IMR-90 (cell line): ENCODE results near the gene ZNF281.

DNA sequence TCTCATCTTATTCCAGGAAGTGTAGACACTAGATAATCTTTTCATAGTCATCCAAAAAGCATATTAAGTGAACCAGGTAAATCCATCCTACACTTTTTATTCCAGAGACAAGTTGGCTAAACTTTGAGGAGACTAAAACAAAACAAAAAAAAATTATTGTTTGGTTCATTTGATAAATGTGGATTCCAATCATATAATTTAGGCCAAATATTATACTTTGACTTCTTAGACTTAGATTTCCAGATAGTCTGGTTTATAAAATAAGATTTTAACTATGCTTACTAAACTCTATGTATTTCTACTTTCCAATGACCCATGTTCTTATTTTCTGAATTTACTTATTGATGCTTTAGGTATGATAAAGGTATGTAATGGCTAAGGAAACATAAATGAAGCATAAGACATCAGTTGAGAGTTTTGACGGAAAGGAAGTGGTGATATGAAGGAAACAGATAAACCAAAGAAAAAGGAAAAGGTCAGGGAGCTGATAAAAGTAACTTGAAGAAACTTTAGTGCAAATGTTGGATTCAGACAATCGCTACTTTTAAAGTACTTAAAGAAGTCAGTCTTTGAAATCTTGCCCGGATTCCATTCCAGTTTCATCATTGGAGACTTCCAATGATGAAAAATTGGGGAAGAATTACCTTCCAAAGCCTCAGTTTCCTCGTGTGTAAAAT is 10.3 kb downstream of the PTPRC start:
- RRBS, result no CpG with 5 or more reads among the region's 4 CpGs
CAGE:
- cytosol, long polyA plus RNA, result no peak
- long polyA plus RNA, result no peak
- nucleus, long polyA plus RNA, result no peak

GRCh38 chr1:198920060-198920572 is 281.3 kb downstream of the PTPRC start:
- RRBS, result no CpG with 5 or more reads among the region's 2 CpGs
CAGE:
- cytosol, long polyA plus RNA, result no peak
- long polyA plus RNA, result no peak
- nucleus, long polyA plus RNA, result no peak

- RRBS, result no CpG with 5 or more reads among the region's 7 CpGs
CAGE:
- cytosol, long polyA plus RNA, result no peak
- long polyA plus RNA, result no peak
- nucleus, long polyA plus RNA, result no peak
Observed at GRCh38 chr1:198934510-198935138, 295.8 kb downstream of the PTPRC start.

DNA sequence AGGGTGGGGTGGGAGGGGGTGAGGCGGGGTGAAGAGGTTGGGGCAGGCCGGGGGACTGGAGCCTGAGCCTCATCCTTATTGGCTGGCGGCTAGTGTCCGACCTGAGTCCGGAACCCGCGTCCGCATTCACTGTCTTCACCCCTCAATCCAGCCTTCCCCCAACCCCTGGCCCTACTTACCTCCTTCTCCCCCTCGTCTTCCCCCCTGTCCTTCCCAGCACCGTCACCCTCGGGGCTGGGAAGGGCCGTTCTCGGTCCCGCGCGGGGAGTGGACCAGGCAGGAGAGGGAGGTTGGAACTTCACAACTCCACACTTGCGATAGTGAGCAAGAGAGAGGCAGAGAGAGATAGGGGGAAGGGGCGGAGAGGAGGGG is 11.3 kb downstream of the NR5A2 start:
- RRBS, result 10% methylated on average over 5 of the region's 18 CpGs
CAGE:
- cytosol, long polyA plus RNA, result no peak
- long polyA plus RNA, result no peak
- nucleus, long polyA plus RNA, result no peak

DNA sequence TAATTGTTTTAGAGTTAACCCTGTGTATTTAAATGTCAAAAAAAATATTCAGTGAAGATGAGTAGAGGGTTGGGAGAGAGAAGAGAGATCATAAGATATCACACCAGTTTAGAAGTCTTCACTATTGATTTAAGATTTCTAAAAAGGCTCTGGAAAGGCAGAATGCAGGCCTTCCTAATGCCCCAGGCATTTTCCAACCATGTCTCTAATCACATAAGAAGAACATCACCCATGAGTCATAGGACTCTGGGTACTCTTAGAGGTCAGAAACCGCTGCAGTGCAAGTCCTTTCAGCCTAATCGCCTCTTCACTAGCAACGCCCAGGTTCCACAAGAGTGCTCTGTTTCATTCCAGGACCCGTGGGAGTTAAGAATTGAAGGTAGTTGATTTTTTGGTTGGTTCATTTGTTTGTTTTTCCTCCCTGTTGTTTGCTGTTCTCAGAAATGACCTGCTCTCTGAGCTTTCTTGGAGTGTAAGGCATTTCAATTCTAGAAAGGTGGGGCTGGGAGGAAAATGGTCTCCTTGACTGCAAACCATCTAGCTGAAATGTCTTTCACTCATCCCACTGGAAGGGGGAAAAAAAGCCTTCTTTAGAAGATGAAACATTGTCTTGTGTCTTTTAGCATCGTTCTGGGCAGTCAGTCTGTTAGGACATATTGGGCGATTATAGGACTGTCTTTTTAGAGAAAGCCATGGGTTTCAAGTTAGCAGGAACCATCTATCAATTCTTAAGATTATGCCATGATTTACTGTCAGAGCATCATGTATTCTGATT is 123.3 kb downstream of the NR5A2 start:
- RRBS, result no CpG with 5 or more reads among the region's 6 CpGs
CAGE:
- cytosol, long polyA plus RNA, result no peak
- long polyA plus RNA, result no peak
- nucleus, long polyA plus RNA, result no peak

- RRBS, result no CpG with 5 or more reads among the region's 7 CpGs
CAGE:
- cytosol, long polyA plus RNA, result no peak
- long polyA plus RNA, result no peak
- nucleus, long polyA plus RNA, result no peak
Observed at GRCh38 chr1:200368176-200368656, 41.6 kb downstream of the ZNF281 start.

DNA sequence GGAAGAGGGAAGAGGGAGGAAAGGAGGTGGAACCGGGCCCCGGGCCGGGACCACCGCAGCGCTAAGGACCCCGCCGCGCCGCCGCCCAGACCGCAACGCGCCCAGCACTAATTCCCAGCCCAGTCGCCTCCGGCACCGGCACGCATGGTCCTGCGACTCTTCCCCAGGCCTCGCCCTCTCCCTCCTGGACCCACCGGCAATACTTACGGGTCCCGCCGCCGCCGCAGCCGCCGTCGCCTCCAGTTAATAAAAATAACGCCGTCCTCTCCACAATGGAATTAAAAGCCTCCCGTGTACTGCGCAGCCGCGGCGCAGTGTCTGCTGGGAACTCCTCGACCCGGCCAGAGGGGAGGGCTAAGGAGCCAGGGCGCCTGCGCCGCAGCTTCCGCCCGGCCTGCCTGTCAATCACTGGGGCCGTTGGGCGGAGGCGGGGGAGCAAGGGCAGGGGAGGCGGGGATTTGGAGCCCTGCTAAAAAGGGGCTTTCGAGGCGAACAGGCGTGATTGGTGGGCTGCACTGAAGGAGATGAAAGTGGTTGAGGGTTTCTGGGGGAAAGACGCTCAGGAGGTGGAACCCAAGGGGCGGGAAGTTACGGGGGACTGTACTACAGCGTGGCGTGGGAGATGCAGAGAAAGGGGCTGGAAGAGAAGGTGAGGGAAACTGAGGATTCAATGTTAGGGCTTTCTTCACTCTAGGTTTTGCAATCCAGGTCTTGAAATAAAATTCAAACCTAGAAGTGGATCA is at the start of gene ZNF281:
ZNF281 (minus strand) TSS at position 298 of the 743 bp plus-strand sequence.
- RRBS, result under 1% methylated on average over 22 of the region's 54 CpGs
CAGE:
- cytosol, long polyA plus RNA, result no peak
- long polyA plus RNA, result no peak
- nucleus, long polyA plus RNA, result no peak

DNA sequence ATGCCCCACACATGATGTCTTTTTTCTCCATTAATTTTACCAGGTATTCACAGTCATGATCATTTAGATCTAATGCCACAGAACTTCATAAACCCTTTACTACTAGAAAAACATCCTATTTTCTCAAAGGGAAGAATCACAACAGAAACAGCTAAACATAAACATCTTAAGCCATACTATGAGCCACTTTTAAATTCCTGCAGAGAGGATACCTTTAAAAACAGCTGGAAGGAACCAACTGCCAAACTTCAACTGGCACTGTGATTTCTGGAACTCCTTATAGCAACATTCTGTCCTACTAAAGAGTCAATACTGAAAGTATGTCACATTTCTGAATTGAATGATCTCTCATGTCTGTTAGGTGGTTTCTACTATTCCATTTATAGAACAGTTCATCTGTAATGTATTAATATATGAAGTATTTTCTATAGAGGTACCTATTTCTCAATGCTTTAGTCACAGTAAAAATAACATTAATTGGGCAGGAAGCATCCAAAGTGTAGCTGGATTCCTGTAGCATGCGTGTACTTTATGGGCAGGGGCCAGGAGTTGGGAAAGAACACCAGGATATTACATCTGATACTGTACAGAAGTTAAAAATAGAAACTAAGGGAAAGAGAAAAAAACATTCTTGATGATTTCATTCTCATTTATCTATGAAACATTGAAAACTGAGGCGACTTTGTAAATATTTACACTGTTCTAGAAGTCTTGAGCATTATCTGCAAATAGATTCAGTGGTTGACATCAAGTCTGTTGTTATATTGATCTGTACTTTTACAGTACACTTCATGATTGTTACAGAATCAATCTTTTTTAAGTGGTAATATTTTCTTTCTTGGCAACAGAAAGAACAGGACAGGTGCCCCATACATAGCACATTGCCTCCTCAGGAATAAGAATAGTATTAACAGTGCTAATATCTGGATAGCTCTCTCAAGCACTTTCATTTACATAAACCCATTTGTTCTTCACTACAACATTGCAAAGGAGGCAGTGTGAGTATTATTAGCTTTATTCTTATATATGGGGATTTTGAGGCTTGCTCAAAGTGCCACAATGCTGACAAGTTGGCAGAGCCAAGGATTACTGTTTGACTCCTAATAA is 6.1 kb upstream of the ZNF281 start:
- RRBS, result no CpG with 5 or more reads among the region's 2 CpGs
CAGE:
- cytosol, long polyA plus RNA, result no peak
- long polyA plus RNA, result no peak
- nucleus, long polyA plus RNA, result no peak

DNA sequence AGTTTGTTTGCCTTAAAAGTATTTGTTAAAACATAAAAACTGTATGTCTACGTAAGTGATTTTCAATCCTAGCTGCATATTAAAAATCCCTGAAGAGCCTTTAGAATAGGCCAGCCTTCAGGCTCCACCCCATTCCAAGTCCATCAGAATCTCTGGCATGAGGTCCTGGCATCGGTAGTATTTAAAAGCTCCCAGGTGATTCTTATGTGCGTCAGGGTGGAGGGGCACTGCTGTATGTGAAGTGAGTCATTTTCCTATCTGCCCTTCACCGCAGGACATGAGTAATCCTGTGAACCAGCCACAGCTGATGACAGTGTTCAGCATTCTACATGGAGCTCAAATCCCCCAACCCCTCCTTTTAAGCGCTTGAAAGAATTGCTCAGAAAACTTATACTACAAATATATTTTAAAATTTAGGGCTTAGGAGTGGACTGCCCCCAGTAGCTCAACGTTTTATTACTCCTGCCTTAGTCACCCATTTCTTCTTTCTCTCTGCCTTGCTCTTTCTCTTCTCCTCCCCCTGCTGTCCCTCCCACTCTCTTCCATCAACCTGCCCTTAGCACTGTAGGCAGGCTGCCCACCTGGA is 73.7 kb upstream of the ZNF281 start:
- RRBS, result no CpG with 5 or more reads among the region's 6 CpGs
CAGE:
- cytosol, long polyA plus RNA, result no peak
- long polyA plus RNA, result no peak
- nucleus, long polyA plus RNA, result no peak

DNA sequence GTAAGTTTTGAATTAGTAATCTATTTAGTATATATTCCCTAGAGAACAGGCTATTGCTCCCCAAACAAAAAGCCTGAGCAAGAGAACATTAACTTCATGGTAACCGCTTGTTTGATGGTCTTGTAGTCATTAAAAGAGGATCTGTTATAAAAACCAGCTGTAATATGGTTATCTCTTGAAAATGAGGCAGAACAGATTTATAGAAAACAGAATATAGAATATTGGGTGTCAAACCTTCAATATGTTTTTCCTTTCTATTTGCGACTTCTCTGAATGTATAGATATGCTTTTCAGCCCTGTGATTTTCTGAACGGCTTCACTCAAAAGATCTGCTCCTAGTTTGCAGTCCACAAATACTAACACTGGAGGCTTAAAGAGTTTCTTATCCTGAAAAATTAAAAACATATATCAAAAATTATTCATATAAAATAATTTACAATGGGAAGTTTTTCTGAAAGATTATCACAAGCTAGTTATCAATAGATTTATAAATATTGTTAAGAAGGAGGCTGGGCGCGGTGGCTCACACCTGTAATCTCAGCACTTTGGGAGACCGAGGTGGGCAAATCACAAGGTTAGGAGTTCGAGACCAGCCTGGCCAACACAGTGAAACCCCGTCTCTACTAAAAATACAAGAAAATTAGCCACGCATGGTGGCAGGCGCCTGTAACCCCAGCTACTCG is 20.7 kb downstream of the DDX59 start:
- RRBS, result no CpG with 5 or more reads among the region's 11 CpGs
CAGE:
- cytosol, long polyA plus RNA, result no peak
- long polyA plus RNA, result no peak
- nucleus, long polyA plus RNA, result no peak

DNA sequence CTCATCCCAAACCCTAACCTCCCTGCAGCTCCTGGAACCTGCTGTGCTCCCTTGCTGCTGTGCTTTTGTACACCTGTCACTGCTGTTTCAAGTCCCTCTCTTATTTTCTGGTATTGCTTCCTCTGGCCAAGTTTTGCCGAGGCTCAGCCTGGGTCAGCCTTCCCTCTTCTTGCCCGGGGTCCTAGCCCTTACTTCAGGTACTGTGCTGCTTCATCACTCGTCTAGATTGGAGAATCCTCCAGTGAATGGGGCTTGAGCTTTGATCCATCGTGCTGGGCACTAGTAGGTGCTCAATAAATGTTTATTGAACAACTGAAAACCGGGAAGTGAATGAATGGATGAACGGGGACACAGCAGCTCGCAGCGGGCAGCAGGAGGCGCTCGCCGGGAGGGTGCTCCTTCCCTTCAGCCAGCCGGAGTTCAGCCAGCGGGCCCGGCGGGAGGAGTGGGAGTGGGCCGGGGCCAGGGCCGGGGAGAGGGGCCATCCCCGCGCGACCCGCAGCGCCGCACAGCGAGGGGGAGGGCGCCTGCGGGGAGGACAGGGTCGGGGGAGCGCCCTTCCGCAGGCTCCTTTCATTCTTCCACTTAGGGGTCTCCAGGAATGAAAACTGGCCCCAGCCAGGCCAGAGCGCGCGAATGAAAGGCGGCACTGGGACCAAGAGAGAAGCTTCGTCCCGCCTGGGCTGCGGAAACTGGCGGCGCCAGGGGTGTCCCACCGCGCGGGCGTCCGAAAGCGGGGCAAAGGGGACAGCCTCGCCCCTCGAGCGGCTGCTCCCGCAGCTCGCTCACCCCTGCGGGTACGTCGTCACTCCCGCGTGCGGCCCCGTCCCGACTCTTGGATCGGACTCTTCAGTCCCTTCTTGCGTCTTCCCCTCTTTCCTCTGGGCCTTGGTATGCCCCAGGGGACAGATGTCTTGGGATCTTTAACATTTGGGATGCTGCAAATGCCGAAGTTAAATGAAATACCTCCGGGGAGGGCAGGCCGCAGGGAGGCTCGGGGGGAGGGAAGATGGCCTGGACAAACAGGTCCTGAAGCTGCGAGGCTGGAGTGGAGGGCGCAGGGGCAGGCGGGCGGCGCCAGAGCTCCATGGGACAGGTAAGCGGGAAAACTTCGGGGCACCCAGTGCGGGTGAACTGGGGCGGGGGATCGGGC is 3.7 kb upstream of the INAVA start:
- RRBS, result 4% methylated on average over 7 of the region's 73 CpGs
CAGE:
- cytosol, long polyA plus RNA, result no peak
- long polyA plus RNA, result no peak
- nucleus, long polyA plus RNA, result no peak

DNA sequence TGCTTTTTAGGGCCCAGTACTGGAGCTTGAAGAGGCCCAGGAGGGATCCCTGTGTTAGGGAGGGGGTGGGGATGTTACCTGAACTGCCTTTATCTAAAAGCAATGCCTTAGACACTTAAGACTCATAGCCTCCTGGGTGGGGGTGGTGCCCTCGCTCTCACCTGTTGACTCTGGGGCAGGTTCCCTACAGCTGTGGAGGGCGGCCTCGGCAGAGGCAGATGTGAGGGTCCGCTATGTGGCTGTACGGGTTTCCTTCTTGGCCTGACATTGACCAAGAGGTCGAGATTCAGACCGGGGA is 728 bp downstream of the INAVA start:
- RRBS, result 76% methylated on average over 1 of the region's 7 CpGs
CAGE:
- cytosol, long polyA plus RNA, result no peak
- long polyA plus RNA, result no peak
- nucleus, long polyA plus RNA, result no peak

GRCh38 chr1:200899918-200900236 is 5.2 kb downstream of the INAVA start:
- RRBS, result no CpG with 5 or more reads among the region's 6 CpGs
CAGE:
- cytosol, long polyA plus RNA, result no peak
- long polyA plus RNA, result no peak
- nucleus, long polyA plus RNA, result no peak

DNA sequence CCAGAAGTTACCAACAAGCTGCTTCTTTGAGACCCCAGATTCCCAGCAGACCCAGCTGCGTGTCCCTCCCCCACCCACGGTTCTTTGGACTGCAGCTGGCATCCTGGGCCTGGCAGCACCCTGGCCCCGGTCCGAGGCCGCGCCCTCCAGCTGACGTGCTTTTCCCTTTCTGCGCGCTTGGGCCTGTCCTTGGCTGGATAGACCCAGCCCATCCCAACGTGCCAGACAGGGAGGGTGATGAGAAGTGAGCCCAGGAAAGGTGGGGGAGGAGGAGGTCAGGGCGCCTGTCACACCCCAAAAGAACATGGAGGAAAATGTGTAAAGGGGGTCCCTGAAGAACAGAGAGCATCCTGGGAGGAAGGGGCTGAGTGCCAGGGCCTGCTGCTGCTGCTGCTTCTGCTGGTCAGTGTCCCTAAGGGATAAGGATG is 18.3 kb downstream of the INAVA start:
- RRBS, result no CpG with 5 or more reads among the region's 11 CpGs
CAGE:
- cytosol, long polyA plus RNA, result no peak
- long polyA plus RNA, result no peak
- nucleus, long polyA plus RNA, result no peak

GRCh38 chr1:200993346-200993634 is 30.2 kb downstream of the KIF21B start:
- RRBS, result no CpG with 5 or more reads among the region's 5 CpGs
CAGE:
- cytosol, long polyA plus RNA, result no peak
- long polyA plus RNA, result no peak
- nucleus, long polyA plus RNA, result no peak

- RRBS, result 12% methylated on average over 18 of the region's 50 CpGs
CAGE:
- cytosol, long polyA plus RNA, result no peak
- long polyA plus RNA, result no peak
- nucleus, long polyA plus RNA, result no peak
Observed at GRCh38 chr1:201114879-201115331, 2.7 kb upstream of the CACNA1S start.

DNA sequence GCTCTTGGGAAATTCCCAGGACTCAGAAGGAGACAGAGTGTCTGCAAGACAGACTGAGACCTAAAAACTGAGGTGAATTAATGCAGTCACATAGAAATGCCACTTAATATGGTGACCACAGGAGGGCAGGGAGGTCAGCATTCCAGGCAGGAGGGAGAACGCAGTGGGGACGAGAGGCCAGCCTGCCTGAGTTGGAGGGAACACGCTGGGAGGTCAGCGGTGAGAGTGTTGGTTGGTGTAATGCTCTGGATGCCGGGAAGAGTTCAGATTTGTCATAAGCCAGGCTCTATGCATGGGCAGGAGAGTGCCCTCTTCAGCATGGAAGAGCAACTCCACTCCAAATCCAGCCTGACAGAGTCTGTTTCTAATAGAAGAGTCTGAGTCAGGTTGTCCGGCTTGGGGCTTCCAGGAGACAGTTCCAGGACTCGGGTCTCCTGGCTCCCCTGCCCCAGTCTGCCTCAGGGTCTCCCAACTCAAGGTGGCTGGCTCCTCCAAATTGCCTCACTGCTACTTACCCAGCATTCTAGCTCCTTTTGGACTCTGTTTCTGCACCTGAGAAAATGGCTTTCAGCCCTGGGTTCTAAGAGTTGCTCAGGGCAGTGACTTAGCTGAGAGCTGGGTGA is 5.7 kb upstream of the IGFN1 start:
- RRBS, result no CpG with 5 or more reads among the region's 7 CpGs
CAGE:
- cytosol, long polyA plus RNA, result no peak
- long polyA plus RNA, result no peak
- nucleus, long polyA plus RNA, result no peak

GRCh38 chr1:201187164-201187417 is 3.5 kb upstream of the IGFN1 start:
- RRBS, result no CpG with 5 or more reads among the region's 1 CpG
CAGE:
- cytosol, long polyA plus RNA, result no peak
- long polyA plus RNA, result no peak
- nucleus, long polyA plus RNA, result no peak

- RRBS, result no CpG with 5 or more reads among the region's 10 CpGs
CAGE:
- cytosol, long polyA plus RNA, result no peak
- long polyA plus RNA, result no peak
- nucleus, long polyA plus RNA, result no peak
Observed at GRCh38 chr1:201376496-201377504, 680 bp downstream of the TNNT2 start.

DNA sequence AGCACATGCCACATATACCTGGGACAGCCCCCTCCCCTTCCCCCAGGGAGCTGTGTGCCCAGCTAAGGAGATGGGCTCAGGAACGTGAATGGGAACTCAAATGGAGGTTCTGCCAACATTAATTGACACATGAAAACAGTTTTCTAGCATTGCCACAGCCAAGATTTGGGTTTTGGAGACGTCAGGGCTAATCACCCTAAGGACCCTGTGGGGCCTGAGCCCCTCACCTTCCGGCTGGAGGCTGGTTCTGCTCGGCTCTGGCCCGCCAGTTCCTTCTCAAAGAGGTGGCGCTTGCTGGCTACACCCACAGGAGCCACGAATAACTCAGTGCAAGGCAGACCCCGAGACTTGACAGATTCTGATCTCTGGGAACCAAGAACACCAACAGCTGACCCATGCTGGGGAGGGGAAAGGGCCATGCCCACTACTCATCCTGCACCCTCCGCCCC is 5.4 kb upstream of the TNNT2 start:
- RRBS, result no CpG with 5 or more reads among the region's 9 CpGs
CAGE:
- cytosol, long polyA plus RNA, result no peak
- long polyA plus RNA, result no peak
- nucleus, long polyA plus RNA, result no peak